RPMI7951 (cell line): ENCODE measurements around a stretch of chr13.

DNA sequence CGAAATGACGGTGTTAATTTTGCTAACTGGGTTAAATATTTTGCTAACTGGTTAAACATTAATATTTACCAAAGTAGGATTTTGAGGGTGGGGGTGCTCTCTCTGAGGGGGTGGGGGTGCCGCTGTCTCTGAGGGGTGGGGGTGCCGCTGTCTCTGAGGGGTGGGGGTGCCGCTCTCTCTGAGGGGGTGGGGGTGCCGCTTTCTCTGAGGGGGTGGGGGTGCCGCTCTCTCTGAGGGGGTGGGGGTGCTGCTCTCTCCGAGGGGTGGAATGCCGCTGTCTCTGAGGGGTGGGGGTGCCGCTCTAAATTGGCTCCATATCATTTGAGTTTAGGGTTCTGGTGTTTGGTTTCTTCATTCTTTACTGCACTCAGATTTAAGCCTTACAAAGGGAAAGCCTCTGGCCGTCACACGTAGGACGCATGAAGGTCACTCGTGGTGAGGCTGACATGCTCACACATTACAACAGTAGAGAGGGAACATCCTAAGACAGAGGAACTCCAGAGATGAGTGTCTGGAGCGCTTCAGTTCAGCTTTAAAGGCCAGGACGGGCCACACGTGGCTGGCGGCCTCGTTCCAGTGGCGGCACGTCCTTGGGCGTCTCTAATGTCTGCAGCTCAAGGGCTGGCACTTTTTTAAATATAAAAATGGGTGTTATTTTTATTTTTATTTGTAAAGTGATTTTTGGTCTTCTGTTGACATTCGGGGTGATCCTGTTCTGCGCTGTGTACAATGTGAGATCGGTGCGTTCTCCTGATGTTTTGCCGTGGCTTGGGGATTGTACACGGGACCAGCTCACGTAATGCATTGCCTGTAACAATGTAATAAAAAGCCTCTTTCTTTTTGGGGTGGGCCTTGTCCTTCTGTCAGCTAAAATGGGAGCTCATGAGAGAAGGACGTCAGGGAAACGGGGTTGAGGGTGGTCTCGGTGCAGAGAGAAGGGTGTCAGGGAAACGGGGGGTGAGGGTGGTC lies 25.8 kb downstream of the LAMP1 start:
- RAMPAGE, long total RNA, result no peak

- RAMPAGE, long total RNA, result no peak
Observed at GRCh38 chr13:113448529-113449722, 4.4 kb downstream of the ADPRHL1 start.

DNA sequence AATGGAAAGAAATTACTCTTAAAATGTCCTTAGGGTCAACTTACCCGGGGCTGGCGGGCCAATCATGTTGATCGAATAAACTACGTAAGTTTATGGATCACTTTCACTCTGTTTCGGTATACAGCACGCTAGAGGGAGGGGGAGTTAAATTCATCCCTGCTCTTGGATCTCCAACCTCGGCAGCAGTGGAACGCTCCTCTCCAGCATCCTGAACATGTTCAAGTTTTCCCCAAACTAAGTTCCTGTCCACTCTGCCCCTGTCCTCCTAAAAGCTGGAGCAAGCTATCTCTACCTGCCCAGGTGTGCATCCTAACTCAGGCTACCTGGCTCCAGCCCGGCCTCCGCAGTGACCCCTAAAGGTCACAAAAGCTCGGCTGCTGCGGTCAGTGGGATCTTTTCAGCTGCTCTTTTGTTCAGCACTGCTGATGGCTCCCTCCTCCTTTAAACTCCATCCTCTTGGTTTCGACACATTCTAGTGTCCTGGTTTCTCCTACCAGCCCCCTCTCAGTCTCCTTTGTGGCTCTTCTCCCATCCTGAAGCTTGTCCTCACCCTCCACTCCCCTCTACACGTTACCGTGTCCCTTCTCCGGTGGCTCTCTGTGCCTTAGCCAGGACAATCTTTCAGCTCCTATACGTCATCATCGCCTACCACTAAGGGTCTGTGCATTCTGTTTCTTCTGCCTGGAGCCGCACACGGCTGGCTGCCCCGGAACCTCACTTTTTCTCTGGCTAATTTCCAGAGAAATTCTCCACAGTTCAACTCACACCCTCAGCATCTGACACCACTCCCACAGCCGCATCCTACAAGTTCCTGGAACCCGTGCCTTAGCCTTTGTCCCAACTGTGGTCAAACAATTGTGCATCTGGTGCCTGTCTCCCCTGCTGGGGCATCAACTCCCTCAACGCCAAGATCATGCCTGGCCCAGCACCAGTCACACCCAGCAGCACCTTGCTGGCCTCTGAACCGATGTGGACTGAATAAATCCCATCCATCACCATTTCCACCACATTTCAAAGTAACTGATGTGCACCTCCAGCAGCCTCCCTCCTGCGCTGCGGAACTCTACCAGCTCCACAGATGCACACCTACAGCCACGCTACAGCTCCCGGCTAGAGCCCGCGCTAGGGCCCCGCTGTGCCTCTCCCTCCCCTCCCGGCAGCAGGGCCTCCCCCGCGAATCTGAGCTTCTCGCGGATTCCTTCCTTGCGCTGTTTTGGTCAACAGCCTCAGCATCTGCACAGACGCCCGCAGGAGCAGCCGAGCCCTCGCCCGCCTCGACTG lies 1.0 kb downstream of the DCUN1D2 start:
- RAMPAGE, long total RNA, result no peak

- RAMPAGE, long total RNA, result no peak
Observed at GRCh38 chr13:113607044-113607734, 22.6 kb downstream of the TFDP1 start.

GRCh38 chr13:113658268-113658697 lies 285 bp upstream of the ATP4B start:
- RAMPAGE, long total RNA, result no peak

- RAMPAGE, long total RNA, result no peak
Observed at GRCh38 chr13:113774264-113775390, 15.6 kb downstream of the TMEM255B start.

DNA sequence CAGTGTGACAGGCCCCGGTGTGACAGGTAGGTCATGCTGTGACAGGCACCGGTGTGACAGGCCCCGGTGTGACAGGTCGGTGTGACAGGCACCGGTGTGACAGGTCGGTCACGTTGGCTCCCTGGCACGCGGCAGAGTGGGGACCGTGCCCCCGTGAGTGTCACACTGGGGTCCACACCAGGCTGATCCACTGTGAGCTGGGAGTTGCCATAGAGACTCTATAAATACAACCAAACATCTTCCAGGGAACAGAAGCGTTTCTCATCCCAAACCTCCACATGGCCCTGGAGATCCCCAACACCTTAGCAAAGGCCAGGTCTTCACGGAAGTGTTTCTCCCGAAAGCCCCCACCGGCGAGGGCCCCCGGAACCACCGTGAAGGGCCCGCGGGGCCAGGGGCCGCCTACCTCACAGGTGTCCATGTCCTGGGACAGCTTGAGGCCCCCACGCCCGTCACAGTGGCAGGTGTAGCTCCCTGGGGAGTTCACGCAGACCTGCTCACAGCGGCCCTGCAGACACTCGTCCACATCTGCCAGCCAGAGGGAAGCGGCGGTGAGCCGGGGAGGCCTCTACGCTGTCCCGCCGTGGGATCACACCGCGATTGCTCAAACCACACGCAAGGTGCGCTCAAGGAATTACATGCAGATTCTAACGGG lies 29.6 kb downstream of the GAS6 start:
- RAMPAGE, long total RNA, result no peak

DNA sequence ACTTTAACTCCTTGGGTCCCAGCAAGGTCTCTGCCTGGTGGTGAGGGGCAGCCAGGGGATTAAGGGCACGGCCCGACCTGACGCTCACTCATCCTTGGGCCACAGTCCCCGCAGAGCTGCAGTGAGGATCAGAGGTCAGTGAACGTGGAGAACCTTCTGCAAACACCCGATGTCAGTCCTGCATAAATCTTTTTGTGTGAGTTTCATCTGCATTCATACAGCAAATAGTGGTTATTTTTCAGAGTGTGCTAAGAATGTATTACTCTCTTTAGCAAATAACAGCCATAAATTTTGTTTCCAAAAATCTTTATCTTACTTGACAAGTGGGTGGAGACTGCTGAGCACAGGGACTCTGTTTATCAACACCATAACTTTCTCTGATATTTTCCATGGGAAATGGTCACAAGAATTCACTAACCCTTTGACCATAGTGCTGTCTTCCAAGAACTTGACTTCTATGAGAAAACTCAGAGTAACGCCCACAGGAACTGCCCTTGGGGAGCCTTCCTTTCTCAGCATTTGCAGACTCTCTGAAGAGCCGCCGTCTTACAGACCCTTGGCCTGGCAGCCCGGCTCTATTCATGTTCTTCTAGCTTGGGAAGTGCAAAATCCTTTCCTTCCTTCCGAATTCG lies 10.5 kb downstream of the GAS6 start:
- RAMPAGE, long total RNA, result no peak

DNA sequence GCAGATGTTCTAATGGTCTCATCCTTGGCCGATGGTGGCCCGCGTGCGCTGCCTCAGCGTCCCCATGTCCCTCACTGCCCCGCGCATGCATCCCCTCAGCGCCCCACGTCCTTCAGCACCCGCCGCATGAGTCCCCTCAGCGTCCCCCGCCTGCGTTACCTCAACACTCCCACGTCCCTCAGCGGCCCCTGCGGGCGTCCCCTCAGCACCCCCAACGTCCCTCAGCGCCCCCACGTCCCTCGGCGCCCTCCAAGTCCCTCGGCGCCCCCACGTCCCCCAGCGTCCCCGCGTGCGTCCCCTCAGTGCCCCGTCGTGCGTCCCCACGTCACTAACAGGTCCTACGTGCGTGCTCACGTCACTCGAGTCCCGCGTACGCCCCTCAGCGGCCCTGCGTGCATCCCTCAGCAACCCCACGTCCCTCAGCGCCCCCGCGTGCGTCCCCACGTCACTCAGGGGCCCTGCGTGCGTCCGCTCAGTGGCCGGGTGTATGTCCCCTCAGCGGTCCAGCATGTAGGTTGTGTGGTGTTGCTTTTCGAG lies 19.4 kb upstream of the GAS6 start:
- RAMPAGE, long total RNA, result no peak

DNA sequence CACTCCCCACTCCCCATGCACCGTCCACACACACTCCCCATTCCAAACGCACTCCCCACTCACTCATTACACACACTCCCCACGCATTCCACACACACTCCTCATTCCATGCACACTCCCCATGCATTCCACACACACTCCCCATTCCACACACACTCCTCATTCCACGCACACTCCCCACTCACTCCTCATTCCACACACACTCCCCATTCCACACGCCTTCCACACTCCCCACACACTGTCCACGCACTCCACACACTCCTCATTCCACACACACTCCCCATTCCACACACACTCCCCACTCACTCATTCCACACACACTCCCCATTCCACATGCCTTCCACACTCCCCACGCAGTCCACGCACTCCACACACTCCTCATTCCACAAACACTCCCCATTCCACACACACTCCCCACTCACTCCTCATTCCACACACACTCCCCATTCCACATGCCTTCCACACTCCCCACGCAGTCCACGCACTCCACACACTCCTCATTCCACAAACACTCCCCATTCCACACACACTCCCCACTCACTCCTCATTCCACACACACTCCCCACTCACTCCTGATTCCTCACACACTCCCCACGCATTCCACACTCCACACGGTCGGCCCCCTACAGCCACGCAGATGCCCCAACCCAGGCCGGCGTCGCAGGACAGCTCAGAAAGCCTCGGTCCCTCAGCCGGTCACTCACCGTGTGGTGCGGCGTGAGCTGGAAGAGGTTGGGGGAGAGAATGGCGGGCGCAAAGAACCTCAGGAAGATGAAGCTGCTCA lies 38.8 kb upstream of the C13orf46 start:
- RAMPAGE, long total RNA, result no peak

DNA sequence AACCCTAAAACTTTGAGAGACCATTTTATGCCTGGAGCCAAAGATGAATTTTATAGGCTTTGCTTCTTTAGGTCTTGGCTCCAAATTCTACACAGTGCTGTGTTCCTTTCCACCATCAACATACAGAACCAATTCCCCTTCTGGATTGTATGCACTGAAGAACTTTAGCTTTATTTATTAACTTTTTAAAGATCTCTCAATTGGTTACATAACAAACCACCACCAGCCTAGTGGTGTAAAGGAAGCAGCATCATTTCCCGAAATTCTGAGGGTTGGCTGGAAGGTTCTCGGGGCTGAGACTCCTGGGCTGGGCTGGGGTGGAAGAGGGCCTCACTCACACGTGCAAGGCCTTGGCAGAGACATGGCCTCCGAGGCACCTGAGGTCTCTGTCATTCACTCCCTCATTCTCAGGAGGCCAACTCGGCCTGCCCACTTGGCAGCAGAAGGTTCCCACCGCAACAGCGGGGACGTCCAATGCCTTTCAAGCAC lies 18.5 kb upstream of the RASA3 start:
- RAMPAGE, long total RNA, result no peak

DNA sequence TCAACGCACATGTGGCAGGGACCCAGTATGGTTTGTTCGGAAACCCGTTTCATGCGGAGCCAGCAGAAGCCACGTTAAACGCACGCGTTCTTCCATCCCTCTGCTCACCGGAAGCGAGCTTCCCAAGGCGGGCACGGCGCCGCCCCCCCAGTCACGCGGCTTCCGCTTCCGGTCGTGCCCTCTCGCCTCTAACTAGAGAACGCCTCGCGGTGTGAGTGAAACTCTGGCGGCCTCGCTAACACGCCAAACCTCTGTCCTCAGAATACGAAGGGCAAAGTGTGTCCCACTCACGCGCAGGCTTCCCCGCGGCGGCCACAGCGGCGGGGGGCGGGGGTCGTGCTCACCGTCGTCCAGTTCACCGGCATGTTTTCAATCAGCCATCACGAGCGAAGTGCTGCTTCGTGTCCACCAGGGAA lies 17.9 kb upstream of the CFAP97D2 start:
- RAMPAGE, long total RNA, result no peak

DNA sequence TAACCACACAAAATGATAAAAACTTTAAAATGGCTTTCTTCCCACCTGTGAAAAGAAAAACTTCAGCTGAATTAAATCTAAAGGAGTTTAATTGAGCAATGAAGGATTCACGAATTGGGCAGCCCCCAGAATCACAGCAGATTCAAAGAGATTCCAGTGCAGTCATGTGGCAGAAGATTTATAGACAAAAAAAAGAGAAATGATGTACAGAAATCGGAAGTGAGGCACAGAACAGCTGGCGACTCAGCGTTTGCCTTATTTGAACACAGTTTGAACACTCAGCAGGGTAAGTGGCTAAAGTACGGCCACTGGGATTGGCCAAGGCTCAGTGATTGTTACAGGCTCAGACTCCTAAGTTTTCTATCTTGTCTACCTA lies 11.7 kb upstream of the CFAP97D2 start:
- RAMPAGE, long total RNA, result no peak

DNA sequence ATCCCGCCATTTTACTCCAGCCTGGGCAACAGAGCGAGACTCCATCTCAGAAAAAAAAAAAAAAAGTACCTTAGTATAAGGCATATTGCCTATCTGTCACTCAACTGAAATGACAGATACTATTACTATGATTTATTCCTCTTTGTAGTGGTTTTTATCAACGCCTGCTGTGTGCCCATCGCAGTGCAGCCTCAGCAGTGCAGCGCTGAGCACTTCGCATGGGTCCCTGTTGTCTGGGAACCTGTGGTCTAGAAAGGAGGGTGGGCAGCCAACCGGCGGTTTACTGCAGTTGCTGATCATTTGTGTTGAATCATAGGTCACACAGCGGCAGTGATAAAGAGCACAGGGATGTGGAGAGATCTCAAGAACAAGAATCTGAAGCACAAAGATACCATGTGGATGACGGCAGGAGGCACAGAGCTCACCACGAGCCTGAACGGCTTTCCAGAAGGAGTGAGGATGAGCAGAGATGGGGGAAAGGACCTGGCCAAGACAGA lies 12.8 kb upstream of the CHAMP1 start:
- RAMPAGE, long total RNA, result no peak

DNA sequence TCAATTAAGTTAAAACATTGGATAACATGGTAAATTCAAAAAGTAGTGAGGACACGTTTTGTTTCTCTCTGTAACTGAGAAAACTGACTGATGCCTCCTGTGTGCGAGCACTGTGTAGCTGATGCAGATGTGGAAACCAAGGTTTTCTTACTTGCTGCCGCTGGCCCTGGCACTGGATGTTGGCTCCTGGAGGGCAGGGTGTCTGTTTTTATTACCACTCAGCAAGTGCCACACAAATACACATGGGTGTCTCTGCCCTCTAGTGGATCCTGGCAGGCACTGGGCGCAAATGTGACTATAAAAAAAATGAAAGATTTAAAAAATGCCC lies 25.4 kb downstream of the CHAMP1 start:
- RAMPAGE, long total RNA, result no peak